Metanephros (tissue), 2 donors: ENCODE measurements around a stretch of chr5.

DNA sequence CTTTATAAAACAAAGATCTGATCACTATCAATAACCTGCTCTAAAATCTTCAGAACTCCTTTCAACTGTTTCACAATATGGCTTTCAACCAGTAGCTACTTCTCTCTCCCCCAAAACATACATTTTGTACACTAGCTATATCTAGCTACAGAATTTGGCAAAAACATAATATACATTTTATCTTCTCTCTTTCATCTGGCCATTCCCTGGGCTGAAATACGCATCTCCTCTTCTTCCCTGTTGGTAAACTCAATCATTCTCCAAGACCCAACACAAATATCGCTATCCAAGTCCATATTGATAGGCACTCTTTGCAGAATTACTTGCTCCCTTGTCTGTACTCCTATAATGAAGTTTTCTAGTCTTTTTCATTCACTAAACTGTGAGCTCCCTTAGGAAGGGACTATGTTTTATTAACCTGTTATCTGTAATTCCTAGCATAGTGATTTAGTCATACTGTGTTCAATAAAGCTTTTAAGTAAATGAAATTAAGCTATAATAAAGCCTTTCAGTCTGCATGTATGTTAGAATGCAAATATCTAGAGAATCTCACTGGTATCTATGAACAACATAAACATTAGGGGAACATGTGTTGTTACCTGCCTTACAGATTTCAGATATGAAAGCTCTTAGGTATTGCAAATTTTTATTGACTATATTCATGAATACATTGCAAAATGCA is 216.0 kb downstream of the AP3B1 start:
- RAMPAGE, long total RNA = no peak

DNA sequence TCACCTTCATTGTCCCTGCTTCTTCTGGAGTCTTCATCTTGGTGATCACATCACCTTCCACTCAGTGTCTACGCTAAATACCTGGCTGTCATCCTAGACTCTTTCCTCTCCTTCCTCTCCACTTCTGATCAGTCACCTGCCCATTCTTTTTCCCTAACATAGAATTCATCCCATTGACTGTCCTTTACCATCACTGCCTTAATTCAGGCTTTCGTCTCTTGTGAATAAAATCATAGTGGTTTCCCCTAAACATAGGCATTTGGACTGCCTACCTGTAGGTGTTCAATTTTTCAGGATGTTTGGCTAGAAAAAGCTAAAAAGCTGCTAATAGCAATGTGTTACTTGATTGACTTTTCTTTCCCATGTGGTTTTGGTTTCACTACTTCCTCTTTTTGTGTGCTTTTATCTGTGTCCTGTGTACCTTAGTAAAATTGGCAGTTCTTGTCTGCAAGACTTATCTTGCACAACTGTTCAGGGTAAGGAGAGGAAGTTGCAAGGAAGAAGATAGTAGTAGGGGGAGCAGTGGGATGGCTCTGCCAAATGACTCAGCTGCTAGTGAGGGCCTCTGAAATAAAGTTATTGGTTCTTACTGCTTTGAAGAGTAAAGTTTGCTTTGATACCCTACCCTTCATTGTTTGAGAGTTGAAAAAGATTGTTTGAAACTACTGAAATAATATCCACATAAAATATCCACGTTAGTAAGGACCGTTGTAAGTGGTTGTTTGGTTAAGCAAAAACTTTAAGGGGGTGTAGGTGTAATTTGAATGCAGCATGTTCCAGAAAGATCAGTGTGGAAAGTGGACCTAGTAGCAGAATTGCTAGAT is 123.3 kb downstream of the SCAMP1 start:
- RAMPAGE, long total RNA = no peak

DNA sequence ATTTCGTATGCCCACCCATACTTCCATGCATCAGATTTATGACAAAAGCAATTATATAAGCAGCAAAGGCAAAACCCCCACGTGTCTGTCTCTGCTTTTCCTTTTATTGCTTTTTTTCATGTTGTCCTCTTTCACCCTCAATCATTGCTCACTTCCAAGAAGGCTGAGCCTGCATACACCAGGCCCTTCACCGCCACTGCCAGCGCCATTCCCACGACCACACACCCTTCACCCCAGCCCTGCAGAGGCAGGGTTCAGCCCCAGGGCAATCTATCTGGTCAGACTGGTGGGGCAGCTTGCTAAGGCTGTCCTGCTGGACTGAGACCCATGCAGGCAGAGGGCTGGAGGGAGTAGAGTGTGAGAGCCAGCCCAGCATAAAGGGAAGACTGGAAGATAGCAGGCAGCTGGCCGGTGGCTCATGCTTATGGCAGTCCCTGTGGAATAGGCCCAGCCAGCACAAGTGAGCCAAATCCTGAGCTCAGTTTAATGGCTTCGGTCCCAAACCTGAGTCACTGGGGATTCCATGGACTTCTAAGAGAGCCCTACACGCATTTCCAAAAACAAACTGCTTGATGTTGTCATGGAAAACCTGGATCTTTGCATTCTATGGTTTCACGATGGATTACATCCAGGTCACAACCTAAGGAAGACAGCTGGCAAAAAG is 143.9 kb downstream of the LHFPL2 start:
- RAMPAGE, long total RNA = no peak

GRCh38 chr5:78577475-78577868 is 71.1 kb downstream of the LHFPL2 start:
- RAMPAGE, long total RNA = no peak

DNA sequence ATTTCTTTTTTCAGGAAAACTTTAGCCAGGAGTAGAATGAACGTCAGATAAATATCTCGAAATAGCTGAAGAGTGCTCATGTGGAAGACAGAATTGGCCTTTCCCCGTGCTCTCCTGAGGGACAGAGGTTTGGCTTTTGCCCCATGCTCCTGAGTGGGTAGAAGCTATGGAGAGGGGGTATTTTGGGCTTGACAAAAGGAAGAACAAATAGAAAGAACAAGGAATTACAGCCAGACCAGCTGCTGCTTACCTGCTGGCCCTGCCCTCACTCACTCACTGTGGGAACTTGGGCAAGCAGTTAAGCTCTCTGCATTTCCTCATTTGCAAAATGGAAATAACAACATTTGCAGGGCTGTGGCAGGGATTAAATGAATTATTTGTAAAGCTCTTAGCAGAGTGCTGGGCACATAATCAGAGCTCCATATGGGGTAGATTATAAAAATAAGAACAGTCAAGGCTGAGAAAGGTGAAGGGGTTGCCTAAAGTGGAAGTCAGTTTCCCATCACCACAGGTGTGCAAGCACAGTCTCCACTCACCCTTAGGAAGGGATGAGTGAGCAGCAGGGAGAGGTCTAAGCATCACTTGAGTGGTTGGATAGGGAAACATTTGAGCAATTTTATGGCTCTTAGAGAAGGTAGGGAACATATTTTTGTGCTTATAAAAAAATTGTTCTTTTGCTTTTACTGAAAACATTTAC is 42.6 kb upstream of the LHFPL2 start:
- RAMPAGE, long total RNA = no peak

DNA sequence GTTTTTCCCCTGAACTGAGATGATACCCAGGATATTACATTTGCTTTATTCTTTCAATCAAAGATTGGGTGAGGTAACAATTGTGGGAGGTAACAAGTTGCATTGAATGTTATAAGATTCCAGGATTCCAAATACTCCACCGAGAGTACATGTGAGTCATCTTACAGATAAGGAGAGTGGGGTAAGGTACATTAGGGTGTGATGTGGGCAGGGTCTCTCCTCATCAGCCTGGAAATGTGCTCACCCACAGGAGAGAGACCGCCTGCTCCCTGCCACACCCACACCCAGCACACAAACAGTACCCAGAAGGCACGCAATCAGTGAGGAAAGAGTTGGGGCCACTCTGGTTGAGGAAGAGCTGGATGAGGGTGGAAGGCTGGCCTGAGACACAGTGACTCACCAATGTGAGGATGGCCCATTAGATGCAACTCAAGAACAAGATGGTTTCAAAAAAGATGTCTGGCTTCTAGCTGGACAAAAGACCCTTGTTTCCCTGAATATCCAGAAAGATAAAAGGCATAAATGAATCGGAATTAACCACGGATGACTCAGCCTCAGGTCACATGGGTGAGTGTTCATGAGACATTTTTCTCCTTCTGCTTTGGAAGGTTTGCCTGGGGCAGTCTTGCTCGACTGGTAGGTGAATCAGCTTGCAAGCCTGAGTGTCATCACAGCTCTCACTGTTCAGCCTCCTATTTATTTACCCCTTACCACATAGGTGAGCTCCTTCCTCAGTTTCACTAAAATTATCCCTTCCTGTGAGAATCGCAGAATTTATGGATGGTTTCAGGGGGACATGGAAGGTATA is 51.1 kb upstream of the LHFPL2 start:
- RAMPAGE, long total RNA = no peak

DNA sequence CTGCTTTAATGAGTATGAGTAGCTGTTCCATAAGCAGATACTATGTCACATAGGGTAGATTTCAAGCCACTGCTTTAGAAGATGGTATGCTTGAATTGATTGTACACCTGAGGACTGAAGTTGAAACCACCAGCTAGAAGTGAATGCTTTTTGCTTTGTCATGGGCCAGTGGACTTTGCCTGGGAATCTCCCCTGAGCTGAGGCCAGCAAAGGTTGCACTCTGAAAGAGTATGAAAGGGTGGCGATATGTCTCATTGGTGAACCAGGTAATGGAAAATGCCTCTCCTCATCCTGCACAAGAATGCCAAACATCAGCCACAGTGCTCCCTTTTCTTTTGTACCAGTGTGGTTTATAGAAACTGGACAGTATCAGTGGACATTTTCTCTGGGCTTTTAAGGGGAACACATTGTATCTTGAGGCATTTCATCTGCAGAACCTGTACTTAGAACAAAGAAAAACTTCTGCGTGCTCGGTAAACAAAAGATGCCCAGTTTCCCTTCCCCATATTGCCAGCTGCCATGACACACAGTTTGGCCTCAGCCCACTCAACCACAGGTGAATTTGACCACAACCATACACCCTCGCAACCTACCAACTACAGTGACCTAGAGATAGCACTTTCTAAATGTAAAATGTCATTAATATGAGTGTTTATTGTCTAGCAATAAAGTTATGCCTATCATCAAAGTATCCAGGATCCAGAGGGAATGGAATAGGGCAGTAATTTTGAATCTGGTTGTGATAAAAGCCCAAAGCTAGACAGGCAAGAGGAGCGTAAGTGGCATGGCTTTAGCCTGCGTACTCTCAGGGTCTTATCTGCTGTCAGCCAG is 79.4 kb upstream of the LHFPL2 start:
- RAMPAGE, long total RNA = no peak

- RAMPAGE, long total RNA = no peak
Measured at GRCh38 chr5:79050416-79051042, 18.9 kb downstream of the DMGDH start.

GRCh38 chr5:79056862-79057268 is 12.6 kb downstream of the DMGDH start:
- RAMPAGE, long total RNA = no peak

- RAMPAGE, long total RNA = no peak
Measured at GRCh38 chr5:79236258-79236974, 485 bp downstream of the JMY start.

DNA sequence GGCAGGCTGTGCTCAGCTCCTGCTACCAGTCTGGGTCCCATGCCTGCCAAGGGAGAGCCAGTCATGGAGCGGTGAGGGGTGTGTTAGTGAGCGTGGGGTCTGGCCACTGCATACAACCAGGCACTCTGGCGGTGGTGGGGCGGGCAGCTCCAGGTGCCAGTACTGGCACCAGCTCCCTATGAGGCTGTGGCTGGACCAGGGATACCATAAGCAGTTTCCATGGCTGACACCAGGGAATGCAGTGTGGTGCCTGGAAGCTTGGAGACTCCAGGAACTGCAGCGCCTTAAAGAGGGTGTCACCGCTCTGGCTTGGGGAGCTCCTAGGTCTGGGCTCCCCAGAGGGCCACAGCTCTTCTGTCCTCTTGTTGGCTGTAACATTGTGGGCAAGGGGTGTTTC is 22.5 kb downstream of the JMY start:
- RAMPAGE, long total RNA = no peak

DNA sequence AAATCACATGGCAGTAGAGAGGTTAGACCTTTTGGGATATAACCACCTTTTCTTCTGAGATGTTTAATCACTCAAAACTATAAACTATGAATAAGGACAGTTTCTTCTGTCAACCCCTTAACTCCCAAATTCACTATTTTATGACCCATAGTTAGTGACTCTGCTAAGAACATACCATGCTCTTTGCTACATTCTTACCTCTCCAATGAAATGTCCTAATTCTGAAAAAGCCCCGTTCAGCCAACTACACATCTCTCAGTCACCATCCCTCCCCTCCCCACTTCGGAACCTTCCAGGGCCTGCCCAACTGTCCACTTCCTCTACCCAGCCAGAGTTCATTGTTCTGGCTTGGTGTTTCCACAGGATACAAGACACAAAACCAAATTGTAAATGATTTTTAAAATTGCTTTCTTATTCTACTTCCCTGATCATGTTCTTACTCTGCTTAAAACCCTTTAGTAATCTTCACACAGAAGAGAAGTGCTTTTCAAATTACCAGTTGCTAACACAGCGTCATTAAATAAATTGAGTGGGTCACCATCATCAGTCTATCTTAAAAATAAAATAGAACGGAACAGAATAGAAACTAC is 6.1 kb downstream of the HOMER1 start:
- RAMPAGE, long total RNA = no peak

DNA sequence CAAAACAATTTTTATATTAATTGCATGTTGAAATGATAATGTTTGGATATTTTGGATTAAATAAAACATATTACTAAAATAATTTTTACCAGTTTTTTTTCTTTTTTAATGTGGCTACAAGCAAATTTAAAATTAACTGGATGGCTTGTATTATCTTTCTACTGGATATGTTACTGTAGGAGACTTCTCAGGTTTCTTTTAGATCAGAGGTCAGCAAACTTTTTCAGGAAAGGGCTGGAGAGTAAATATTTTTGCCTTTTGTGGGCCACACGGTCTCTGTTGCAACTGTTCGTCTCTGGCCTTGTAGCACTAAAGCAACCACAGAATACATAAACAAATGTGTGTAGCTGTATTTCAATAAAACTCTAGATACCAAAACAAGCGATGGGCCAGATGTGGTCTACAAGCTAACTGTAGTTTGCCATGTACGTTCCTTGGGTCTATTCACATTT is 32.7 kb upstream of the HOMER1 start:
- RAMPAGE, long total RNA = no peak

DNA sequence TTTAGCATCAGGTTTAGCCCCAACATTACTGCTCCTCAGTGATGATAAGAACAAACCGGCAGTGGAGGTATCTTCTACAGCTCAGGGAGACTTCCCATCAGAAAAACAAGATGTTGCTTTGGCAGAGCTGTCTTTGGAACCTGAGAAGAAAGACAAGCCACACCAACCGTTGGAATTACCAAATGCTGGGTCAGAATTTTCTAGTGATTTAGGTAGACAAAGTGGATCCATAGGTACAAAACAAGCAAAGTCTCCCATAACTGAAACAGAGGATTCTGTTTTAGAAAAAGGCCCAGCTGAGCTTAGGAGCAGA is 43.8 kb downstream of the CMYA5 start:
- RAMPAGE, long total RNA = no peak

- RAMPAGE, long total RNA = no peak
Measured at GRCh38 chr5:79784245-79784611, 94.6 kb downstream of the CMYA5 start.

GRCh38 chr5:79990111-79990571 is 921 bp downstream of the MTX3 start:
- RAMPAGE, long total RNA = no peak

- RAMPAGE, long total RNA = no peak
Measured at GRCh38 chr5:80406834-80407346, 974 bp upstream of the ZFYVE16 start.

- RAMPAGE, long total RNA = no peak
Measured at GRCh38 chr5:80707710-80708061, 52.9 kb upstream of the DHFR start.

DNA sequence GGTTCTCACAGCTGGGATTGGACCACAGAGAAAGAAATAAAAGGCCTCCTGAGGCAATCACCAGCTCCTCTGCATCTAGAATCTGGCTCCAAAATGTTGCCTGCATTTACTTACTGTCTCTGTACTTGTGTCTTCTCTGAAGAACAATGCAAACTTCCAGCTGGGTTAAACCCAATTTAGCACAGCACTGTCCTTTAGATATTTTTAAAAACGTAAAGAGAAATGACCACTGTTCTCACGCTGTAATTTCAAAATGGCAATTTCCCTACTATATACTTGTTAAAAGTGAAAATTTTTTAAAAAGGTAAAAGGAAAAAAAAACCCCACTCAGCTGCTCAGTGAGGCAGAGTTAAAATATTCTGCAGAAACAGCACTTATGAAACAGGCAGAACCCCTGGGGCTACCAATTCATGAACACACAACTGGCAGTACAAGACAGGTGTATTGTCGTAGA is 1.7 kb upstream of the RASGRF2 start:
- RAMPAGE, long total RNA = no peak

DNA sequence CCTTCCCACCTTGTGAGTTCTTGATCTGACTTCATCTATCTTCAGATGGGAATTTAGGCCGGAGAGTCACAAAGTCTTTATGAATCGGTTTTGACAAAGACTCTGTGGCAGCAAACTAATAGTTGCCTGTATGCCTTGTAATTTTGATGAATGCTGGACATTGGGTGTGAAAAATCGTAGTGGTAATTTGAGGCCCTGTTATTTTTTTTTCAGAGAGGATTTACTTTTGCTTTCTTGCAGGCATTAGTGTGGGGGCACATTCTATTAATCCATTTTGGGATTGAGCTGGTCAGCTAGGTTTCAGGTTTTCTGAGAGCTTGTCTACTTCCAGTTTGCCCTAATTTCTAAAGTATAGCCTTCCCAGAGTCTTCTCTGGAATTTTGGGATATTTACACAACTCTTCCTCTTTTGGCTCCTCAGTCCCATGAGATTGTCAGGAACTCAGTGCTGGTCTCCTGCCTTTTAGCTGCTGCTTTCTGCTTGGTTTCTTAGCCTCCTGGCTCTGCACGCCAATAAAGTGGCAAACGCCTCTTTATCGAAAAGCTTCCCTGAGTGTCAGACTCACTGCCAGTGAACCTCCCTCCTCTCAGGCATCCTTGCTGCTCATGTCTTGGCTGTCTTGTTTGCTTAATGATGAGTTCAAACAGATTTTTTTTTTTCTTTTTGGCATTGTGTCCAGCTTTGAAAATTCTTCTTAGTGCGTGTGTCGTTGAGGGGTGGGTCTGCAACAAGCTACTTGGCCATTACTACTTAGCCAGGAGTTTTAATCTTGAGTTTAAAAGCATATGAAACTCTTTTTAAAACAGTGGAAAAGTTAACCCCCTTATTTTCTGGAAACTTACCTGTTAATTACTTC is 14.7 kb downstream of the RASGRF2 start:
- RAMPAGE, long total RNA = no peak